ReNcell CX (cell line): ENCODE results near the genes KLHL30, ILKAP and ASB1.

- PRO-cap, result no peak
Observed at GRCh38 chr2:237885847-237886420, 26.5 kb downstream of the RAMP1 start.

DNA sequence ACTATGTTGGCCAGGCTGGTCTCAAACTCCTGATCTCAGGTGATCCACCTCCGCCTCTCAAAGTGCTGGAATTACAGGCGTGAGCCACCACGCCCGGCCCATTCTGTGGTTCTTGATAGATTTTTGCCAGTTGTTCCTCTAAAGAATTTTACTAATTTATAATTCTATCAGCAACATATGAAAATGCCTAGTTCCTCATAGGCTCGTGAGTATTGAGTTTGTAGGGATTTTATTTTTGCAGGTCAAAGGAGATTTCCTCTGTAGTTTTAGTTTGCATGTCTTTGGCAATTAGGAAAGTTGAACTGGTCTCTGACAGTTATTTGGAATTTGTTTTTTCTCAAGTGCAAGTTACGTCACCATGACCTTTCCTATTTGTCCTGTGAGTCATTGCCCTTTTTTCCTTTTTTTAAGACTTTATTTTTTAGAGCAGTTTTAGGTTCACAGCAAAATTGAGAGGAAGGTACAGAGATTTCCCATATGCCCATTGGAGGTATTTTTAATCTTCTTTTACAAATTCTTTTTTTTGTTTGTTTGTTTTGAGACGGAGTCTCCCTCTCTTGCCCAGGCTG is 28.9 kb downstream of the RAMP1 start:
- PRO-cap, result no peak

GRCh38 chr2:238138275-238138830 is at the start of gene KLHL30:
Gene KLHL30, plus strand, starts transcription at chr2:238138668.
- PRO-cap, result no peak

DNA sequence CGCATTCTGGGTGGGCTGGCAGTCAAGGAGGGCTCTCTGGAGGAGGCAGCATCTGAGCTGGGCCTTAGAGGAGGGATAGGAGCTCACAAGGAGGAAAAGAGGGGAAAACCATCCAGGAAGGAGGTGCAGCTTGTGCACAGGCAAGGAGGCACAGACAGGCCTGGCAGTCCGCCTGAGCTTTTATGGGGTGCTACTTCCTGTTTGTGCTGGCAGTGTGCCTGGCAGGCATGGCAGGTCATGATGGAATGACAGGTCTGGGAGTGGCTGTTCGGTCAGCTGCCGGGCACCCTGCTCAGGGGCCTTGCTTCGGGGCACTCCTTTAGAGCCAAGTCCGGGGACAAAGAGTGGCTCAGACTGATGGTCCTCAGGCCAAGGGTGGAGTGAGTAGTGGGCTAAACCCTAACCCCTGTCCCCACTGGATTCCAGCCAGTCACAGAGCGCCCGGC is 3.4 kb downstream of the KLHL30 start:
- PRO-cap, result no peak

- PRO-cap, result no peak
Observed at GRCh38 chr2:238169704-238170576, 11.2 kb downstream of the ERFE start.

GRCh38 chr2:238203426-238204597 is at the start of gene ILKAP:
Gene ILKAP, minus strand, starts transcription at chr2:238203695.
- PRO-cap, result bidirectional peak, plus-strand start at chr2:238203809, minus-strand start at chr2:238203598

GRCh38 chr2:238245479-238245955 is 5.7 kb upstream of the HES6 start:
- PRO-cap, result no peak

- PRO-cap, result no peak
Observed at GRCh38 chr2:238256449-238257290, 16.8 kb upstream of the HES6 start.

DNA sequence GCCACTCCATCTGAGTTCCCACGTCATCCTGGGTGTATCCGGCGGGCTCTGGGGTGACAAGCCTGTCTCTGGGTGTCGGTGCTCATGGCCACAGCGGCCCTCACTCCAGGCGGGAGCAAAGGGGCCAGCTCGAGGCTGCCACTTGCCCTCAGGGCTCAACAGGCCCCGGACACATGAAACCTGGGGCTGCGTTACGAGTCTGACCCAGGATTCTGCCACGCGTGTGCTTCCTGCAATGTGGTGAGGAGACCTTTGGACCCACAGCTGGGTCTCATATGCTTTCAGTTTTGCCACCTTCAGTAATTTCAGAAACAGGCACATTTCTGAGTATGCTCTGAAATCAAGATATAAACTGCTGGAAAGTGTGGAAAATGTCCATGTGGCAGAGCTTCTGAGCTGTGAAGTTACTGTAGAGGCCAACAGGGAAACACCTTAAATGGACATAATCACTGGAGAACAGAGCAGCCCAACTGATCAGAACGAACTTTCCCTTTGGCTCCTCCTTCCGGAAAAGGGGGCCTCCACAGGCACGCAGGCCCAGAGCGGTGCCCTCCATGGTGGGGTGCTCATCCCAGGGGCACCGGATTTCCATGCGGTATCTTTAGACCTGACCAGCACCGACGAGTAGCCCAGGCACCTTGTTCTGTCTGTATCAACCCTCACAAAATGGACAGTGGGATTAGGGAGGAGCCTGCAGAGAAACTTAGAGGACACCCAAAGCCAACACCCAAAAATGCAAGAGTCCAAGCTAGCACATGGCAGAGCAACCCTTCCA is 14.1 kb downstream of the PER2 start:
- PRO-cap, result no peak

DNA sequence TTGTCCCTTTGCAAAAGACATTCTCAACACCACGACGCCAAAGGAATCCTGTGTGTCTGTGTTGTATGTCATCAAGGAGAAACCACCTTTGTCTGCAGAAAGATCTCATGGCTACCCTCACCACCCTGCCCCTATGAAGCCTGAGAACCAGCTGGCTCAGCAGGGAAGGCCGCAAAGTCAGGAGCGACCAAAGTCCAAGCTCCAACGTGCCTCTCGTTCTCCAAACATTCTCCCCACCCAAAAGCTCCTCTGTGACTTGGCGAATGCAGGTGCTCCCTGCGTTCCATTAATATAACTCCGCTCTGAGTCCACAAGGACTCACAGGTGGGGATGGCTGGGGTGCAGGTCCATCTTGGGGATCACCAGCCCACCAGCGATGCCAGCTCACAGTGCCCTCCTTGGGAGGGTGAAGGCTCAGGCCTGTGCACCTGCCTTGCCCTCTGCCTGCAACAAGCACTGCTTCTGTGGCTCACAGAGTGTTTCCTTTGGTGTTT is 6.3 kb upstream of the PER2 start:
- PRO-cap, result no peak

- PRO-cap, result no peak
Observed at GRCh38 chr2:238300562-238301126, 12.2 kb upstream of the PER2 start.

DNA sequence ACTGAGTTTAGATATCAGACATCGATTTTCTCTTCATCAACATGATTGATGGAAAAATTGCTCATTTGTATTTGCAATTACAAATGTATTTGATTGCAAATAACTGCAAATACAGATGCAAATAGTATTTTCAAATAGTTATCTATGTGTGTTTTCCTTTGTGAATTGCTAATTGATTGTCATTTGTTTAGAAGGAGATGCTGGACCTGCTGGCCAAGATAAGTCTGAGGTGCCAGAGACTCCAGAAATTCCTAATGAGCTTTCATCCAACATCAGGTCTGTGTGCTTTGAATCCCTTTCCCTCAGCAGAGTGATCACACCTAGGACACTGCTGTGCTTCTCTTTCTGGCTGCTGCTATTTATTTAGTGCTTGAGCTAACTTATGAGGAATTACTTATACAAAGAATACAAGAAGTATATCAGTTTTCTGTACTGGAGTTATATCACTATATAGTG is 28.3 kb downstream of the TRAF3IP1 start:
- PRO-cap, result no peak

GRCh38 chr2:238426449-238427198 is at the start of gene ASB1:
Gene ASB1, plus strand, starts transcription at chr2:238426927.
- PRO-cap, result bidirectional peak, plus-strand start at chr2:238427042, minus-strand start at chr2:238426888

DNA sequence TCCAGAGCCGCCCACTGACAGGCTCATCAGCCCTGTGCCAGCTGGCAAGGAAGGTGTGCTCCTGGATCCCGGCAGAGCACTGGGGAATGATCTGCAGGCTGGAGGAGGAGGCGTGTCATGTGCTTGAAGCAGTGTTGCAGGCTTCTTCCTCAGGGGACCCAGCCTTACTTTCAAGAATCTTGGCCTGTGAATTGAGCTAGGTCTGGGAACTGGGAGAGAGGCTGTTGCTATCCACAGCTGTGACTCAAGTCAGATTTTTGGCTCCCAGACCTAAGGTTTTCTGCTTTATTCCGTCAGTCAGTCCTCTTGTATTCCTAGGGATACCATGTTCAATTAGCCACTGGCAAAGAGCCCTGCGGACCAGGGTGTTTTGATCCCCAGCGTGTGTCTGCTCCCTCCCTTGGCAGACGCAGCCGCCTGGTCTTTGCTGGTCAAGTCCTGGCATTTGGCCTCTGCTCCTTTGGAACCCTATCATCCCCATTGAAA is 32.4 kb downstream of the ASB1 start:
- PRO-cap, result no peak

- PRO-cap, result no peak
Observed at GRCh38 chr2:238724722-238725141, 123.2 kb upstream of the TWIST2 start.

- PRO-cap, result no peak
Observed at GRCh38 chr2:238811051-238811640, 36.7 kb upstream of the TWIST2 start.

- PRO-cap, result no peak
Observed at GRCh38 chr2:238848194-238848790, 407 bp downstream of the TWIST2 start.

DNA sequence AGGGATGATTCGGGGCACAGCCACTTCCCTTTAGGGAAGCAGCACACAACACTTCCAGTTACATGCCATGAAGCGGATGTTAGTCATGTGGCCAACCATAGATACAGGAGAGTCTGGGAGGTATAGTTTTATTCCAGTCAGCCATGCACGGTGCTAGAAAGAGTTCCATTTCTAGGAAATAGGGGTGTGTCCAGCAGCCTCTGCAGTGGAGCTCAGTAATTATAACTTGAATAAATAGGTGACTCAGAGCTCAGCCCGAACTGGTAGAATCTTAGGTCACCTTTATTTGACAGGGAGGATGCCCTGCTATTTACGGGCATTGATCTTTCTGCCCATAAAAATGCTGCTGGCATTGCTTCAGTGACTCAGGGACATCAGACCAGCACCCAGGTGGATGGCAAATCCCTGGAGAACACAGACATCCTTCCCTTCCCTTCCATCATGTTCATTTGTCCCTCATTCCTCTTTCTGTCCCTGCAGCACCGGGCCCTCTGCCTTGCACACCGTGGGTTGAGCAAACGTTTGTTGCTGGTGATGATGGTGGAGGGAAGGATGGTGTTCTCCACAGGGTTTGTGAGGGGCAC is 159.1 kb downstream of the TWIST2 start:
- PRO-cap, result no peak

DNA sequence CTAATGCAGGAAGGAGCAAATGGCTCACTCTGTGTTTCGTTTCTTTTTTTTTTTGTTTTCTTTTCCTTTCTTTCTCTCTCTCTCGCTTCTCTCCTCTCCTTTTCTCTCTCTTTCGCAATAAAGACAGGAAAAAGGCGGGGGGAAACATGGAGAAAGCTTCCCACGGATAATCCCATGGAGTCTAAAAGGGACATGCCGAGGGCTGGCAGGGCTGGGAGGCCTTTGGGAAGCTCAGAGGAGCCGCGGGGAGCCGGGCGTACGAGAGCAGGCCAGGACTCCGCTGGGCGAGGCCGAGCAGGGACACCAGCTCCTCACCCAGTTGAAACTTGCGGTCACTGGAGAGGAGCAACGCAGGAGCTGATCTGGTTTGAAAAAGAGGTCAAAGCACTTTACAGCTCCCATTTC is 244.9 kb downstream of the TWIST2 start:
- PRO-cap, result no peak

DNA sequence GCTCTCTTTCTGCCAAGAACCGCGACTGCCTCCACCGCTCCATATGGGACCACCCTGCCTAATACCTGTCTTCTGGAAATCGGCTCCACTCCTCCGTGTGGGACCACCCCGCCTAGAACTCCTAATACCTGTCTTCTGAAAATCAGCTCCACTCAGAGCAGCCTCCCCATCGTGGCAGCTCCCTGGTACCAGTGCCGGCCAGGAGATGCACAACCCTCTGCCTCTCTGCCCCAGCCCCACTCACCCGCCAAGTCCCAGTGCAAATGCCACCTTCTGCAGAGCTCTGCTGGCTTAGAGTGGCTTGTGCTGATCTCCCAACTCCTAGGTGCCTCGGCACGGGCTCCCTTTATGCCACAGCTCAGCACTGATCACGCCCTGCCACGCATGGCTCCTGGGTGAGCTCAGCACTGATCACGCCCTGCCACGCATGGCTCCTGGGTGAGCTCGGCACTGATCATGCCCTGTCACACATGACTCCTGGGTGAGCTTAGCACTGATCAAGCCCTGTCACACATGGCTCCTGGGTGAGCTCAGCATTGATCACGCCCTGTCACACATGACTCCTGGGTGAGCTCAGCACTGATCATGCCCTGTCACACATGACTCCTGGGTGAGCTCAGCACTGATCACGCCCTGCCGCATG is 258.5 kb downstream of the HDAC4 start:
- PRO-cap, result no peak